H4 (cell line): ENCODE measurements around the gene F13A1.

DNA sequence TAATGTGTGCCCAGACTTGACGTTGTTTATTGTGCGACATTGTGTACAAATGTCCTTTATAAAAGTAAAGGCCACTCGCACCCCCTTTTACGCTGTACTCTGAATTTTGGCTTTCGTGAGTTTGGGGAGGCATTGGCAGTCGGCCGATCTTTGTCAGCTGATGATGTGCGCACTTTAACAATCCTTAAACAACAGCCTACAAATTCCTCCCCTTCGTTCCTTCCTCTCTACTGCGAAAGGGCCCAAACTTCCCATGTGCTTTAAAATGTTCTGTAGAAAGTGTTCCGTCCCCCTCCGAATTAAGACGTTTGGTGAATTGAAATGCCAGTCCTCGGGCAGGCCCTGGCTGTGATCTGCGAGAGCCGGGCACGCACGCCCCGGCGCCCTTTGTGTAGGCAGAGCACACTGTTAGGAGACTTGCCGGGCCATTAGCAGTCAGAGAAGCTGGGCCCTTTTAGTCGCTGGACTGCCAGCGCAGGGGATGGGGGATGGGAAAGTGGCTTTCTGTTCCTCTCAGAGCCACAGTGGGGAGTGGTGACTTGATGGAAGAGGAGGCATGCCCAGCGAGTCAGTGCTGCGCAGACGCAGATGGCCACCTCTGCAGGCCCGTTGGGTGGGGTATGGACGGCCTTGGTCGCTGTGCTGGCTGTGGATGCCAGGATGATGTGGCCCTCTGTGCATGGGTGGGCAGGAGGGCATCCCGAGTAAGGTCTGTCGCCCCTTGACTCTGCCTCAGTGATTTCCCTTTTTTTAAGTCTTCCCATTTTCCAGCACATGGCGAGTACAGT, 2.2 kb downstream of the PPP1R3G start:
- RAMPAGE, long total RNA, result no peak

DNA sequence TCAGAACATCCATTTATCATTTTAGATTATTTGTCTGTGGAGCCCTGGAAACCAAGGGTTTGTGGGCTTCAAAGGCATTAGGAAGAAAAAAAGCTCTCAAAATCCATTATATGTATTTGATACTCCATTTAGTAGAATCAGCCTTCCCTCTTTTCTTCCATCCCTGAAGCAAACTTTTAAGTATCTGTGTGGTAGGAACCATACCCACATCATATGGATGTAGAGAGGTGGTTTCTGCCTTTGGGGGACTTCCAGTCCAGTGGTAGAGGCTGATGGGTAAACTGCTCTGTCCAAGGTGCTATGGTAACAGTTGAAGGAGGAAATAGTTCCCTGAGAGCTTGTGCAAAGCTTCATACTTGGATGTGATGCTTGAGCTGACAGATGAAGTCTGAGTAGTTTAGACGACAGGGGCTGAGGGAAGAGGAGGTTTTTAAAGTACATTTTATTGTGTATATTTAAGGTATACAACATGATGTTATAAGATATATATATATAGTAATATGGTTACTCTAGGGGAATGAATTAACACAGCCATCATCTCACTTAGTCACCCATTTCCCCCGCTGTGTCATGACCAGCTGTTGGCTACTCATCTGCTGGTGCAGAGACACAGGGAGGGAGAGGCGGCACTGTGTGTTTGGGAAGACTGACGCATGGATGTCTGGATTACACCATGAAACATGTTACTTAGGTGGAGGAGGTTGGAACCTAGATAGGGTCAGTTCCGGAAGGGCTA, 185.1 kb downstream of the FARS2 start:
- RAMPAGE, long total RNA, result no peak

DNA sequence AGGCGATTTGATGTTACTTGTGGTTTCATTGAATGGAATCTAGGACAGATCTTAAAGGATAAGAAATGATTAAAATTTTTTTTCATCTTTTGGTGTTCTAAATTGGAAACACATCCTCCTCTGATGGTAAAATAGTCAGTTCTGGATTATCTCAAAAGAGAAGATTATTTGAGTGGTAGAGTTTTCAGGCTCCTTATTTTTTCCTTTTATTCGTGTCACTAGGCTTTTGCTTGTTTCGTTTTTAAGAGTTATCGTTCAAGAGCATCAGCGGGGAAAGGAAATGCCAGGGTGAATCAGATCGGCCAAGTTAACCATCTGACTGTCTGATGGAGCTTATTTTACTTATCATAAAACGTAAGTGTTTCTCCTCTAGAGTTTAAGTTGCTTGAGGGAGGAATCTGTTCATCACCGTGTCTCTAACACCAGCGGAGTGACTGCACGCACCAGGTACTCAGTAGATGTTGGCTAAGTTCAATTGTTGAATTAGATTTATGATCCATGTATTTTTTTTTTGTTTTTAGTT, 236.9 kb downstream of the FARS2 start:
- RAMPAGE, long total RNA, result start-site peak on the plus strand centred at position 375 of the sequence, 9 bp wide, 6 reads

DNA sequence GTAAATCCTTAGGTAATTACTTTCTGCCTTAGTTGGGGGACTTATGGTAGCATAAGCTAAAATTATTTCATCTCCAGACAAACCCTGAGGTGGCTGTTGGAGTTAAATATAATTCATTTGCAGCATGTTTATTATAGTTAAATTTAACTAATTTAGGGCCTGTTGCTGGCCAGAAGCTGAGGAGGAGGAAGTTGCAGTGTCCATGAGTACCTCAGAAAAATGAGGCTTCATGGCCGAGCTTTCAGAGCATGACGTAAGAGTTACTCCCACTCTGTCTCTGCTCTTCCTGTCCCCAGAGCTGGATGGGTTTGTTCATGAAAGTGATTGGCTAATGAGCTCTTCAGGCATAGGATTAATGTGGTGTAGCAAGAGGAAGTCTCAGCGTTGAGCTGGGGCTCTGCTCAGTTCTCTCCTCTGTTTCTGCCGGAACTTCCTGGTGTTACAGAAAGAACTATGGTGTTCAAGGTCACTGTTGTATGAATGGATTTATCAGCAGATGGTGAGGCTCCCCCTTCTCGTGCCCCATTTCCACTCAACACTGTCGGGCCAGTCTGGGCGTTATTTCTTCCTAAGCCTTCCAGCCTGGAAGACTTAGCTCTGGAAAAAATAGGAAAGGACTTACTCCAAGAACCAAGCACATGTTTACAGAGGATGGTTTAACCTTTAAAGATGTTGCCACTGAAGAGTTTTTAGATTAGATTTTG, 335.5 kb downstream of the NRN1 start:
- RAMPAGE, long total RNA, result no peak

DNA sequence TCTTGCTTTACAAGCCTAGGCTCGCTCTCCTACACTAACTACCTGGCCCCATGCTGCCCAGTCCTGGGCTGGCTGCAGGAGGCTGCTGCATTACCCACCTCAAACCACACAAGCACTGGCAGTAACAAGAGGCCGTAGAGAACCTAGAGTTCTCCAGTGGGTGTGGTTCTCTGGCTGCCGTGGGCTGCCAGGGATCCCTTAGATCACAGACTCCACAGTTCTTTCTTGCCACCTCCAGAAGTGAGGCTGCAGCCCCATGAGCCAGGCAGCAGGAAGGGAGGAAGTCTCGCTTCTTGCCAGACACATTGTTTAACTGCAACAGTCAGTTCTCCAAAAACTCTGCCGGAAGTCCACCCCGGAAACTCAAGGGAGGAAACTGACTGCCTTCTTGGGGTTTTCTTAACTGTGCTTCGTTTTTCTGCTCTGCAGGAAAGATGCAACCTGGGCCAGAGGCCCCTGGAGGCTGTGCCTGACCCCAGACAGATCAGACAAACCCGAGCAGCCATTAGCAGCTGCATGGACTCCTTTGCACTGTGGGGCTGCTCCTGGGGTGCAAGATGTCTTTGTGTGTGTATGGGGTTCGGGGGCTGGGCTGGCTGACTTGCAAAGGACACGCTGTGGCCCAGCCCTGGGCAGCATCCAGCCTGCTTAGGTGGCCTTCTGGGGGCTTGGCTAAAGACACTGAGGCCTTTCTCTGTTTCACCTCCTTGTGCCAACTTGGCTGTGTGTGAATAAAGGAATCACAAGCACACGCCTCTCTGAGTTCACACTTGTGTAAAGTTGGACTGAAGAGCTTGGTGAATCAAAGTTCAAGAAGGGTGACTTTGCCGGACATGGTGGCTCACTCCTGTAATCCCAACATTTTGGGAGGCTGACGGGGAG, 175.2 kb downstream of the NRN1 start:
- RAMPAGE, long total RNA, result no peak

DNA sequence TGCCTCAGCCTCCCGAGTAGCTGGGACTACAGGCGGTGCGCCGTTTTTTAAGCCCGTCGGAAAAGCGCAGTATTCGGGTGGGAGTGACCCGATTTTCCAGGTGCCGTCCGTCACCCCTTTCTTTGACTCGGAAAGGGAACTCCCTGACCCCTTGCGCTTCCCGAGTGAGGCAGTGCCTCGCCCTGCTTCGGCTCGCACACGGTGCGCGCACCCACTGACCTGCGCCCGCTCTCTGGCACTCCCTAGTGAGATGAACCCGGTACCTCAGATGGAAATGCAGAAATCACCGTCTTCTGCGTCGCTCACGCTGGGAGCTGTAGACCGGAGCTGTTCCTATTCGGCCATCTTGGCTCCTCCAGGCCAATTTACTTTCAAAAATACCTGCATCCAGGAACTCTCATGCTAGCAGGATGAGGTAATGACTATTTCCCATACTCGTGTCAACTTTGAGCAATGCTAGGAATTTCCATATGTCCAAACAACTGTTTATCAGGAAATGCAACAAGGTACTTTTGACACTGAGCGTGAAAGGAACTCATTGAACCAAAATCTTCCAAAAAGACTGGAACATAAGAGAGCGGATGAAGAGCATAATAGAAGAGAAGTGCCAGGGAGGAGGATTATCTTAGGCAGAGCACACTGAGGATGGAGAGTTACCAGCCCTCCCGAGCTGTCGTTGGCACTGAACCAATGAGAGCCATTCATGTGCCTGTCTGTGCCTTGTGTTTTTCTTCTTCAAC, 114.5 kb downstream of the NRN1 start:
- RAMPAGE, long total RNA, result no peak

- RAMPAGE, long total RNA, result no peak
These were observed 756 bp downstream of the NRN1 start for GRCh38 chr6:6006053-6006285.

GRCh38 chr6:6007170-6007836, 578 bp upstream of the NRN1 start:
- RAMPAGE, long total RNA, result no peak

DNA sequence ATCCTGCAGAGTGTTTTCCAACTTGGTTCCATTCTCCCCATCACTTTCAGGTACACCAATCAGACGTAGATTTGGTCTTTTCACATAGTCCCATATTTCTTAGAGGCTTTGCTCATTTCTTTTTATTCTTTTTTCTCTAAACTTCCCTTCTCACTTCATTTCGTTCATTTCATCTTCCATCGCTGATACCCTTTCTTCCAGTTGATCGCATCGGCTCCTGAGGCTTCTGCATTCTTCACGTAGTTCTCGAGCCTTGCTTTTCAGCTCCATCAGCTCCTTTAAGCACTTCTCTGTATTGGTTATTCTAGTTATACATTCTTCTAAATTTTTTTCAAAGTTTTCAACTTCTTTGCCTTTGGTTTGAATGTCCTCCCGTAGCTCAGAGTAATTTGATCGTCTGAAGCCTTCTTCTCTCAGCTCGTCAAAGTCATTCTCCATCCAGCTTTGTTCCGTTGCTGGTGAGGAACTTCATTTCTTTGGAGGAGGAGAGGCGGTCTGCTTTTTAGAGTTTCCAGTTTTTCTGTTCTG, 21.1 kb downstream of the F13A1 start:
- RAMPAGE, long total RNA, result no peak

- RAMPAGE, long total RNA, result no peak
These were observed 2.6 kb downstream of the F13A1 start for GRCh38 chr6:6317762-6318439.

GRCh38 chr6:6320395-6321224, at the start of gene F13A1:
Gene F13A1, minus strand, starts transcription at chr6:6320662.
- RAMPAGE, long total RNA, result no peak

DNA sequence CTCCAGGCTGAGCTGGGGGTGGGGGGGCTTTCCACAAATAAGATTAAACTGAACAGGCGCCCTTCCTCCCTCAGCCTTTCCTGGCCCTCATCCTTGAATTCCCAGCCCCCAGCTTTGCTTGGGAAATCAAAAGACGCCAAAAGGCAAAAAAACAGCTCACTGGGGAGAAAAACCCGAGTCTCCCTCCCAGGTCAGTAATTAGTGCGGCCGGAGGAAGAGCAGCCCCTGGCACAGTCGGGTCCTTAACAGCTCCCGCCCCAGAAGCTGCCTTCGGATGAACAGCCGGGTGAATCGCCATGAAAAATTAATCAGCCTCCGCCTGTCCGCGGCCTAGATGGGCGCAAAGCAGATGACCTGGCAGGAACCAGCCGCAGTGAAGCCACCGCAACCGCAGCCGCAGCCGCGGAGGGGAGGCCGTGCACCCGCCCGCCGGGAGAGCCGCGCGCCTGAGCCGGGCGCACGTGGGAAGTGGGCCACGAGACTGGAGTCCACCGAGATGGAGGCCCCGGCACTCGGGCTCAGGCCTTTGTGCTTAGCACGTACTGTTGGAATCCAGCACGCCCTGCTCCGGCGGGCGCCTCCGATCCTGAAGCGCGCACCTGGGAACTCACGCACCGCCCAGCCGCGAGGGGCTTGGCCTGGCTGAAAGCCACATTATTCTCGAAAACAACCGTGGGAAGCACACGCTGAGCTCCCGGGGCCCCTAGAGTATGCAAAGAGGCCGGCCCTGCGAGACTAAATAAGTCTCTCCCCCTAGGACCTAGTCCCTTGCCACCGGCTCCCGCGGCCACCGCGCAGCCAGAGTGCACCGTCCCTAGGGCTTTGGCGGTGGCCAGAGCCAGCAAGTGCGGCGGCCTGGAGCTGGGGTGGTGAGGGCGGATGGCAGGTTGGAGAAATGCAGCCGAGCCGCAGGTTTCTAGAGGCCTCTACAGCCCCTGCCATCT, 42.3 kb upstream of the LY86 start:
- RAMPAGE, long total RNA, result no peak

GRCh38 chr6:6688269-6688813, 99.8 kb downstream of the LY86 start:
- RAMPAGE, long total RNA, result no peak

DNA sequence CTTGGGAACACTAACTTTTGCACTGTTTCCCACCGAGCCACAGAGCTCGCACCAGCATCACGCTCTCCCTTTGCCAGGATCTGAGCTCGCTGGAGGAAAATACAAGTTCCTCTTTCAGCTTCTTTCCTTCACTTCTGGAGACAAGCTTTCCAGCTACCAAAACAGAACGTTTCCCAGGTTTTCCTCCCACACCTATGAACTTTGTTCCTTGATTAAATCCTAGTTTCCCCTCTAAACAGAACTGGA, 135.3 kb downstream of the LY86 start:
- RAMPAGE, long total RNA, result no peak

- RAMPAGE, long total RNA, result no peak
These were observed 146.2 kb downstream of the LY86 start for GRCh38 chr6:6734622-6735214.

GRCh38 chr6:6749473-6750640, 161.3 kb downstream of the LY86 start:
- RAMPAGE, long total RNA, result no peak

- RAMPAGE, long total RNA, result no peak
These were observed 208.4 kb downstream of the LY86 start for GRCh38 chr6:6796998-6797297.

DNA sequence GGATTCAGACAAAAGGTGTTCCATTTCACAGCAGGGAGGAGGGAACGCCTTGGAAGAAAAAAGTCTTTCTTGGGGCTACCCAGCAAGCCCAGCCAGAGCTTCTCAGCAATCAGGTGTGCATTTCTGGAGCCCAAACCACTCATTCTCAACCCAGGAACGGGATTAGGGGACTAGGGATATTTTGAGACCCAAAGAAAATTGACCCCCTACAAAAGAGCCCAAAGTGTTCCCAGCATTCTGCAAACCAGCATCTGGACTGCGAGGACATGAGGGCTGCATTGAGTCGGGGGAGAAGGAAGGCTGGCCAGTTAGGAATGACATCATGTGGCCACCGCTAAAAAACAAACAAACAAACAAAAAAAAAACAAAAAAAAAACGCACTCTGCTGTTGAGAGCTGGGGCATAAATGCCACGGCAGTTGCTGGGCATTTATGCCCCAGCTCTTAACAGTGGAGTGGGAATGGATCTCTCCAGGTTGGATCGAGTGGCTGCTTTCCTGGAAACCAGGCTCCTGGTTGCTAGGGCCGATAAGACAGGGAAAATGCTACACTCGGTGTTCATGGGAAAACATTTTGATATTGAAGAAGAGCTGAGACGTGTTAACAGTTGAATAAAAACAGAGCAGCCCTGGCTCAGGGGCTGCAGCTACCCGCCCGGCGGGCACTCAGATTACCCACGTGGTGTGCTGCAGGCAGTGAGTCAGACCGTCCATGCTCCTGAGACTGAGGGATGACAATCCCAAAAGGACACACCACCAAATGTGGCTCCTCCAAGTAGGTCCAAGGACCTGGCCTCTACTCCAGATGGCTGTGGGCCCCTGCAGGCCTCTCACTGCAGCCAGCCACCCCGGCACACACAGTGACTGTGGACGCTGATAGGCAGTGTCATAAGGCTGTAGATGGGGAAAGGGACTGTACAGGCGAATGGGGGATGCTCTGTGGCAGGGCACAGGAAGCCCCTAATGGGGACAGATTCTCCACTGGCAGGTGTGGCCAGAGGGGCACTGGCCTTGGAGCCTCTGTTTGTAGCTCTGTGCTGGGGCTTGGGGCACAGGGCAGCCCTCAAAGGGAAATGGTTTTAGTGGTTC, 237.5 kb downstream of the LY86 start:
- RAMPAGE, long total RNA, result no peak

DNA sequence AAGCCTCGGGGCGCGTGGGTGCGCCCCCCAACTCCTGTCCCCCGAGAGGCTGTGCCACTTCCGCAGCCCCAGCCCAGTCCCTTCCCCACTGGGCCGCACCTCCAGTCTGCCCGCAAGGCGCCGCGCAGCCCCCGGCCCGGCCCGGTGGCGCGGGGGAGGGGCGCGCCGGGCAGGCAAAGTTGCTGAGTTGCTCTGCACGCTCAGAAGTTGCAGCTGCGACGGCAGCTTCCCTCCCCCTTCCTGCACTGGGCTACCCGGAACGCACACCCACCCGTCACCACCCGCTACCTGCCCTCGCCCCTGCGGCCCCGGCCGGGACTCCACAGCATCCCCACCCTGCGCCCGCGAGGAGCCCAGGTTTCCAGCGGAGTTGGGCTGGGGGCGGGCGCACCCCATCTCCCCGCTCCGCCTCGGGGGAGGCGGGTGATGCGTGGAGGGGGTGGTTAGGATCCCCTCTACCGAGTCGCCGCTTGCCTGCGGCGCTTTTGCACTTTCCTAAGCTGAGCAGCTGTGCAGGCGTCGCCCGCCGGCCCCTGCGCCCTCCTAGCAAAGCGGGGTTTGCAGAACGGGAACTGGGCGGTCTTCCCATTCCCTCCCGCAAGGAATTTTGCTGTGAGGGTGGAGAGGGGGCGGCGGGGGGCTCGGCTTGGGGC, 55.9 kb upstream of the RREB1 start:
- RAMPAGE, long total RNA, result no peak

DNA sequence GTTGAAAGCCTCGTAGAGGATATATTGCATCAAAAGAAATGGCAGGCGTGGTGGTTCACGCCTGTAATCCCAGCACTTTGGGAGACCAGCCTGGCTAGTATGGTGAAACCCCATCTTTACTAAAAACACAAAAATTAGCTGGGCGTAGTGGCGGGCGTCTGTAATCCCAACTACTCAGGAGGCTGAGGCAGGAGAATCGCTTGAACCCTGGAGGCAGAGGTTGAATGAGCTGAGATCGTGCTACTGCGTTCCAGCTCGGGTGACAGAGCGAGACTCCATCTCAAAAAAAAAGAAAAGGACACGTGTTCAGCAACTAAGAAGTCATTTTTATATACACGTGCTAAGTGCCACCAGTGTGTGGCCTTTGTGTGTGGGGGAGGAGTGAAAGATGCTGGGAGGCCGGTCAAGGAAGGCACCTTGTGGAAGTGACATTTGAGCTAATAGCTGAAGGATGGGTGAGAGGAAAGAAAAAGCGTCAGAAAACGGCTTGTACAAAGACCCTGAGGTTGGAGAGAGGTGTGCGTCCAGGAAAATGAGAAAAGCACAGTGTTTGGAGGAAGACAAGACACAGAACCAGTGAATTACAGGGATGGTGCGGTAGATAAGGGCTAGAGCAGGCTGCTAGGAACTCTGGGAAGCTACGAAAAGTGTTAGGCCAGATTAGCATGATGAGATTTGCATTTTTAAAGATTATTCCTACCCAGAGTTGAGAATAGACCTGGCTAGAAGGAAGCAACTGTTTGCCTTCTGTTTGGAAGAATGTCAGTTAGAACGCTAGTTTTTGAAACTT, 11.5 kb downstream of the RREB1 start:
- RAMPAGE, long total RNA, result no peak